Breast epithelium (tissue), 2 donors: Measurements from ENCODE around the gene PRKCQ.

GRCh38 chr10:5640370-5640904, 26.0 kb downstream of the ASB13 start:
- PRO-cap = no peak
- RAMPAGE, long total RNA, 2 experiments = no peak in any of the 2 experiments

GRCh38 chr10:5693655-5694173, 9.1 kb downstream of the TASOR2 start:
- PRO-cap = no peak
- RAMPAGE, long total RNA, 2 experiments = no peak in any of the 2 experiments

- PRO-cap = no peak
- RAMPAGE, long total RNA, 2 experiments = no peak in any of the 2 experiments
Measured at GRCh38 chr10:5696885-5697621, 12.4 kb downstream of the TASOR2 start.

GRCh38 chr10:5885599-5886215, 4.0 kb downstream of the ANKRD16 start:
- PRO-cap = no peak
- RAMPAGE, long total RNA, 2 experiments = no peak in any of the 2 experiments

DNA sequence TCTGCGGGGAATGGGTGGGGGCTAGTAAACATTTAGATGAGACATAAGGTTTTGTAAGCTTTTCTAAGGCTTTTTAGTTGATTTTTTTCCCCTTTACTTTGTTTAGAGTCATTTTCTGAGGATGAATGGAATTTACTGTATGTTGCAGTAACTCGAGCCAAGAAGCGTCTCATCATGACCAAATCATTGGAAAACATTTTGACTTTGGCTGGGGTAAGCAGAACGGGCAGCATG, 37.2 kb downstream of the FBH1 start:
- PRO-cap = no peak
- RAMPAGE, long total RNA, 2 experiments = no peak in any of the 2 experiments

- PRO-cap = no peak
- RAMPAGE, long total RNA, 2 experiments = no peak in any of the 2 experiments
Measured at GRCh38 chr10:5971071-5971768, 6.1 kb downstream of the IL15RA start.

GRCh38 chr10:6014450-6015003, 37.2 kb upstream of the IL15RA start:
- PRO-cap = no peak
- RAMPAGE, long total RNA, 2 experiments = no peak in any of the 2 experiments

- PRO-cap = no peak
- RAMPAGE, long total RNA, 2 experiments = no peak in any of the 2 experiments
Measured at GRCh38 chr10:6083563-6084062, 5.2 kb upstream of the RBM17 start.

DNA sequence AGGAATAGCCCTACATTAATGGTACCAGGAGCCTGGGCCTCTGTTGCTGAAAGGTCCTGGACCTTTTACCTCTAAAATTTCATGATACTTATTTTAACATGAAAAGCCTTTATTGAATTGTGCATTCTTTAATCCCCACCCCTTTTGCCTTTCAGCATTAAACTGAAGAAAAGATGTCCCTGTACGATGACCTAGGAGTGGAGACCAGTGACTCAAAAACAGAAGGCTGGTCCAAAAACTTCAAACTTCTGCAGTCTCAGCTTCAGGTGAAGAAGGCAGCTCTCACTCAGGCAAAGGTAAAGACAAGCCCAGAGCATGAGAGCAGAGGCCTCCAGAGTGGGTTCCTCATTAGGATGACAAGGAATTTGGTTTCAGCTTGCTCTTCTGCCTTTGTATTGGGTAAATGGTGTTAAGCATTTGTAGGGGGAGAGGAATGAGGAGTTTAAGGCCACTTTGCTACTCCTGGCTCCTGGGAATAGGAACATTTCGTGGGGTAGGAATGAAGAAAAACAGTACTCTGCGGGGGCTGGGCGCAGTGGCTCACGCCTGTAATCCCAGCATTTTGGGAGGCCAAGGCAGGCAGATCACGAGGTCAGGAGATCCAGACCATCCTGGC, 8.2 kb downstream of the RBM17 start:
- PRO-cap = no peak
- RAMPAGE, long total RNA, 2 experiments = no peak in any of the 2 experiments

DNA sequence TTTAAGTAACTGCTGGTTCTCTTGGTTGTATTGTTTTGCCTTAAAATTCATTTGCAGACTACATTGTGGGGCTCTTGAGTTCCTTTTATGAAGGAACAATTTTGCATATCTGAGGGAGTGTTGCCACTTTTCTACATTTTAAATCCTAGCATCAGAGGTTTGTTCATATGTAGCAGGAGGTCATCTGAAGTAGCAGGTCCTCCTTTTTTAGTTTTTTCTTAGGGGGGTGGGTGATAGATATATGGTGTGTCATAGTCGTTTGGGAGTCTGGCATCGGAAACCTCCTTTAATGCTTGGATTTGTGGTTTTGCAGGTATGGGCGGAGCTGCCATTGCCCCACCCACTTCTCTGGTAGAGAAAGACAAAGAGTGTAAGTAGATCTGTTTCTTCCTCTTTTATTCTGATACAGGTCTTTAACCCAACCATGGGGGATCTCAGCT, 19.6 kb downstream of the RBM17 start:
- PRO-cap = no peak
- RAMPAGE, long total RNA, 2 experiments = no peak in any of the 2 experiments

DNA sequence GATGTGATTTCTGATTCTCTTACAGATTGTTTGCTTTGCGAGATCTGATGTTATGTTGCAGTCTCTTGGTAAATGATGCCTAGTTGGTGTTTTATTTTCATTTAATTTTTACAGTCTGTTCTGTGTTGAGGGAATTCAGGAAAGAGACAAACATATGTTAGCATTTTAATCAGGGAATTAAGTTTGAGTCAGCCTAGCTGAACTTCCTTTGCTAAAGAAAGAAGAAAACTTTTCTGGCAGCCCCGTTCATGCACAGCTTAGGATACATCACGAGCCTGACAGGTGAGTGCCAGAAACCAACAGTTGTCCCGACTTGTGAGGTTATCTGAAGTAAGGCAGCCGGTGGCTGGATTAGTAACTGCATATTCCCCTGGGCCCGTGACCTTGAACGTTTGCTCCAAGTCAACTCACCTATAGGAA, 24.0 kb downstream of the RBM17 start:
- PRO-cap = no peak
- RAMPAGE, long total RNA, 2 experiments = no peak in any of the 2 experiments

DNA sequence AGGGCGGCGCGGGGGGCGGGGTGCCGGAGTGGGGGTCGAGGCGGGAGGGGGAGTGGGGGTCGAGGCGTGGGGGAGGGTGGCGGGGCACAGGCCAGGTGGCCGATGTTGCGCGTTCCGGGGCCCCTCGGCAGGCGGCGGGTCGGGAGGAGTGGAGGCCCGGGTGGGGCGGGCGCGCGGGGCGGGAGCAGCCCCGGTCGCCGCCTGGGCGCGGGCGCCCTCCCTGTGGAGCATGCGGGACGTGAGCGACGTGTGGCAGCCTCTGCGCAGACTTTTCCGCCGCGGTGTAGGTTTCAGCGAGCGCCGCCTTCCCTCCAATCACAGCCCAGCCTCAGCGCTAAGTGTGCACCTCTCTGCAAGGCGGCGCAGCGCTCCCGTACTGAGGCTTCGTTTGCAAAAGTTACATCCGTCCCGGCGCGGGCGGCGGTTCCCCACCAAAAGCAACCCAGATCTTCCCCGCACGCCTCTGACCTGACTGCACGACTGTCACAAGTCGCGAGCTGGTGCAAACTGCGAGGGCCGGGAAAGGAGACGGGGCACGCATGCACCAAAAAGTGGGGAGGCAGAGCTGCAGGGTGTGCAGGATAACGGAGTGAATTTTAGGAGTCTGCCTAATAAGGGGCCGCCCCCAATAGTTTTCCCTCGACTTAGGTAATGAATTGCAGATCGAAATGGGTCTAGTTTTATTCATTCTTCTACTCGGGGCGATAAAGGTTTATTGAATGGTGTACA, 1.2 kb upstream of the PFKFB3 start:
- PRO-cap = no peak
- RAMPAGE, long total RNA, 2 experiments = no peak in any of the 2 experiments

- PRO-cap = no peak
- RAMPAGE, long total RNA, 2 experiments = no peak in any of the 2 experiments
Measured at GRCh38 chr10:6226144-6226976, 23.6 kb downstream of the PFKFB3 start.

GRCh38 chr10:6246736-6247308, 44.1 kb downstream of the PFKFB3 start:
- PRO-cap = no peak
- RAMPAGE, long total RNA, 2 experiments = no peak in any of the 2 experiments

DNA sequence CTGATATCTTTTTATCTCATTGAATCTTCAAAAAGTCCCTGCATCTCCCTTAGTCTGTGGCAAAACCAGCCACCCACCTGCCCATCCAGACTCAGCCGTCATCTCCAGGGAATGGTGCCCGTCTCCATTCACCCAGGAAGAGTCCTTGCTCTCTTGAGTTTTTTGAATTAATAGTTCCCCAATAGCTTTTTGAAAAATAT, 48.4 kb downstream of the PFKFB3 start:
- PRO-cap = no peak
- RAMPAGE, long total RNA, 2 experiments = no peak in any of the 2 experiments

GRCh38 chr10:6354095-6354868, 151.6 kb downstream of the PFKFB3 start:
- PRO-cap = no peak
- RAMPAGE, long total RNA, 2 experiments = no peak in any of the 2 experiments

- PRO-cap = no peak
- RAMPAGE, long total RNA, 2 experiments = no peak in any of the 2 experiments
Measured at GRCh38 chr10:6562952-6563435, 17.1 kb downstream of the PRKCQ start.

DNA sequence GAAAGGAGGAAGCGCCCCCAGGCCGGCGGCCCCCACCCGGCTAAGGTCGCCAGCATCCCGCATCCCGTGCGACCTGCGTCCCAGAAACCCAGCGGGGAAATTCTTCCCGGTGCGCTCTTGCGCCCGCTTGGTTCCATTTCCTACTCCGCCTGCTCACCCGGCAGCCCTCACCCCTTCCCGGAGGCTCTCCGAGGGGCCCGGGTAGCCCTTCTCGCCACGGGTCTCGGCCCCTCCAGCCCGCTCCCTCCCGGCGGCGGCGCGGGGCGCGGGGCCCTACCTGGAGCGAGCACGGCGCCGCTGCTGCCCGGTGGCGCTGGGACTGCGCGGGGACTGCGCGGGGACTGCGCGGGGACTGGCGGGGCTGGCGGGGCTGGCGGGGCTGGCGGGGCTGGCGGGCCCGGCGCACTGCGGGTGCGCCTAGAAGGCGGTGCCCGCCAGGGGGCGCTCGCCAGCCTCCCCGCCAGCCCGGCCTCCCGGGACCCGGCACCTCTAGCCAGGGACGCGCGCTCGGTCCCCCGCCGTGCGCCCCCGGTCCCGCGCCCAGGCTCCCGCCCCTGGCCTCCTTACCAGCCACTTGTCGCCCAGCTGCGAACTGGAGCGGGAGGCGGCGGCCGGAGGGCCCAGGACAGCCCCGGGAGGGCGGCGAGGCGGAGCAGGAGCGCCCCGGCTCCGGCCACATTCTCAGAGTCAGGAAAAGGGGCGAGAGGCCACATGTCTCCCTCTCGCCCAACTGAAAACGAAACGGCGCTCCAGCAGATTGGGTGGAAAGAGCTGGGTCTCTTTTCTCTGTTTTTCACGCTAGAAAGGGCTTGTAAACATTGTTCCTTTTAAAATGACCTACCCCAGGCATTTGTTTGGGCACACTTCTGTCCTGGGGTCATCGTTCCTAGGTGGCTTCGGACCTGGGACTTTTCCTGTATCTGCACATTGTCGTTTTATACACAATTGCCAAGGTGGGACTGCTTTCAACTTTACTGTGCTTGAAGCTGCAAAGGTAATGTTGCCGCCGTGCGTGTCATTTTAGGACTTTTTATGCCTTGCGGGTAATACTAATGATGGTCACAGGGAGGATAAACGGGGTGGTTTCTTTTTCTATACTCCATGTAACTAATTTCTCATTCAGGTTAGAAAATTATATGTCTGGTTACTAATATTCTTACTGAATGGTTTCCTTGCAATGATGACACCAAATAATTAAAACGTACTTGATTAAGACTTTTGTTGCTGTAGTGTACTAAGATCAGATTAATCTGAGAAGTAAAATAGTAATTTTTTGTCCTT, at the start of gene PRKCQ:
Gene PRKCQ (minus strand): TSS at position 343 of the 1,281 bp plus-strand sequence.
- PRO-cap = no peak
- RAMPAGE, long total RNA, 2 experiments = no peak in any of the 2 experiments

DNA sequence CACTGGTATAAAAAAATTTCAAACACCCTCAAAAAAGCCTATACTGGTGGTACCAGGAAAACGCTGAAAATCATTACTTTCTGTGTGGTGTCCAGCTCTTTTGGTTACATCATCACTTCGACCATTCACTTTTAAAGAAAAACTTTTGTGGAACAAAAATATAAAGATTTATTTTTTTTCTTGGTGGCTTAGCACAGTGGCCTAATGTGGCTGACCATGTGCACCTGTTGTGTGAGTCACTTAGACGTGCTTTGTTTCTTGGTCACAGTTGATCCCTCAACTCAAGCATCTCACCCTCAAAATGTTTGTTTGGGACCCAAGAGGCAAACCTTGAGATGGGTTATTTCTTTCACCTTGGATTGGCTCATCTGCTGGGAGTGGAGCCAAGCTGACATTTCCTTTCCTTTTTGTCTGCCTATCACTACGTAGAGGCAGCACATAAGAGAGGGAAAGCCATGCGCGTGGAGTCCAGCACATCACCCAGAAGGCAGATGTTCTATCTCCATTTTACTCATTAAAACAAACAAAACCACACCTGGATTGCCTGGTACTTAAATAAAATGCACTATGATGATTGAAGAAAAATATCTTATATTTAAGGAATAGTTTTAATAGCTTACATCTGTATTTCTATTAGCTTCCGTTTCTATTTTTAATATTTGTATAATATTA, 6.4 kb upstream of the PRKCQ start:
- PRO-cap = no peak
- RAMPAGE, long total RNA, 2 experiments = no peak in any of the 2 experiments

DNA sequence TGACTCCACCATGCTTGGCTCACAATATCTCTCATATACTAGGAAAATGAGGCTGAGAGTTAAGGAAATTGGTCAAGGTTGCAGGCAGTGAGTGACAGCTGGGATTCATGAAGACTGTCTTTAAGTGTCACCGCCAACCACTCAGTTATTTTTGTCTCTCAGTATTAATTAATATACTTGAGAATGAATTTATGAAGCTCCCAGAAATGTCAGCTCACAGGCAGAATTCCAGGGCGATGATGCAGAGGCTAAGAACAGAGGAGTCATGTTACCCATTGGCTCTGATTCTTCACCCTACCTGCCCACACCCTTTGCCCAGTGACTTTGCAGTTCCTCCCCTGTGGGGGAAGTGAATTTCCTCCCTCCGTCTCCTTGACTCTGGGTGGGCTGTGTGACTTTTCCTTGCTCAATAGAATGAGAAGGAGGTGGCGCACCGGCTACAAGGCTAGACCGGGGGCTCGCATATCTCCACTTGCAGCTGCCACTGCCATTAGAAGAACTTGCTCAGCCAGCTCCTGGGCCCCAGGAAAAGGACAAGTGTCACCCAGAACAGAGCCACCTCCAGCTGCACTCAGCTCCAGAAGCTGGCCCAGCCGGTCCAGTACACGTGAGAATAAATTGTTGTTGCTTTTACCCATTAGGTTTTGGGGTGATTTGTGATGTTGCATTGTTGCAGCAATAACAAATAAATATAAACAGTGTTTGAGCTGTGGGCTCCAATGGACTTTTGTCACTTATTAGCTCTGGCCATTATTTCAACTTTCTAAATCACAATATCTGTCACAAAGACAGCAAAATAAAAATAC, 157.1 kb upstream of the PRKCQ start:
- PRO-cap = no peak
- RAMPAGE, long total RNA, 2 experiments = no peak in any of the 2 experiments